Liver (tissue), 9 donors: ENCODE measurements around the genes MACC1 and CCDC126.

- PRO-cap, 5 experiments = no peak in any of the 5 experiments
- RAMPAGE, long total RNA, 2 experiments = no peak in any of the 2 experiments
- RRBS = no CpG with 5 or more reads among the region's 3 CpGs
These were observed 304.9 kb downstream of the TWIST1 start for GRCh38 chr7:18812532-18812849.

DNA sequence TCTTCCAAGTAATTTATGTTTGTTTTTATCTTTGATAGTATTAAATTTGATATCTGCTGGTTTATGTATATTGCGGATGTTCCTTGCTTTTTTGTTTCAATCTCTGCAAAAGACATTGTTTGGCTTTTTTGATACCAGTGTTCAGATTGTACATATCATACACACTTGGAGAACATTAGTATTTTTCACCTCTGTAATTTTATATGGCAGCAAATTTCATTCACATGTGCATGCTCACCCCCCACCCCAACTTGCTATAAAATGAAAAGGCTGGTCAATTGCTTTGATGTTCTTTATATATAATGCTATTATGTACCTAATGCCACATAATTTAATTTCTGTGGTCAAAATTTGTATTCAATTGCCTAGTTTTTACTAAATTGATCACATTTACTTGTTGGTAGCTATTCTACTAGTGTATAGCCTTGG is 303.1 kb downstream of the TWIST1 start:
- PRO-cap, 5 experiments = no peak in any of the 5 experiments
- RAMPAGE, long total RNA, 2 experiments = no peak in any of the 2 experiments
- RRBS = no CpG with 5 or more reads among the region's 1 CpG

DNA sequence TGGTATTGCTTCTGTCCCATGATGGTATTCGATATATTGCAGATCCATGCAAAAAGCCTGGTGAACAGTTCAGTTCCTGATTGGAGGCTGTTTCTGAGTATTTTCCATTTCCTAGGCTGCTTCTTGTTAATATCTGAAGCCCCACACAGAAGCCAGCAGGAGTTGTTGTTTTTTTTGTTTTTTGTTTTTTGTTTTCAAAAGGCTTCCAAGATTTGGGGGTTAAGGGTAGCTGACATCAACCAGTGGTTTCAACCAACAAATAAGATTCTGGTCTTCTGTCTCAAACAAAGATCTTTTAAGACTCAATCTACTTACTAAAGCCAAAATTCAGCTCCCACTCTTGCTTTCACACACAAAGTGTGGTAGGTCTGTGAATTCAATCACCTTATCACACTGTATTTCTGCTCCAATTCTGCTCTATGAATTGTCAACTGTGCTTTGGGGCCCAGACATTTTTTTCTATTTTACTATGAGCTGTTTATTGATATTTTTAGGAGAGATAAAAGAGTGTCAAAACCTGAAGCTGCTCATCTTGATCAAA is 37.6 kb downstream of the MACC1 start:
- PRO-cap, 5 experiments = no peak in any of the 5 experiments
- RAMPAGE, long total RNA, 2 experiments = no peak in any of the 2 experiments
- RRBS = no CpG with 5 or more reads among the region's 1 CpG

- PRO-cap, 5 experiments = peak in 4 of 5 experiments; most common plus-strand start chr7:20217577 (in 3); most common minus-strand start chr7:20217384 (in 2)
- RAMPAGE, long total RNA, 2 experiments = start-site peak on the plus strand in 1 of 2 experiments, at chr7:20217564-20217577 at its widest, 6 reads per replicate
- RRBS = no CpG with 5 or more reads among the region's 6 CpGs
These were observed at the start of gene MACC1 for GRCh38 chr7:20217160-20218032. Gene MACC1, minus strand, starts transcription at chr7:20217384.

DNA sequence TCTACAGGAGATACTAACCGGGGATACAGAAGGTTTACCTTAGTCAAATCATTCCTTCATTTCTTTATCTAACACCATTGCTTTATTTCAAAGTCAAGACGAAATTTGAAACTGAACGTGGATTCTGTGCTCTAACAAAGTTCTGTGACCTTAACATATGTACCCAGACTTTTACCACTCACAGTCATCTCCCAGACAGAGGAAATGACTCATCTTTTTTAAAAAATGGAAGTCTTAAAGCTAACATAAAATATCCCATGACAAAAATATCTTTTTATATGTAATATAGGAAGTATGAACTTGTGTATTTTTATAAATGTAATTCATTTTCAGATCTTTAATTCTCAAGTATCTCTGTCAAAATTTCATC is 29.1 kb upstream of the ITGB8 start:
- PRO-cap, 5 experiments = no peak in any of the 5 experiments
- RAMPAGE, long total RNA, 2 experiments = no peak in any of the 2 experiments
- RRBS = no CpG with 5 or more reads among the region's 3 CpGs

GRCh38 chr7:20331592-20332369 is 1.1 kb downstream of the ITGB8 start:
- PRO-cap, 5 experiments = no peak in any of the 5 experiments
- RAMPAGE, long total RNA, 2 experiments = no peak in any of the 2 experiments
- RRBS = 2% methylated on average over 26 of the region's 49 CpGs

DNA sequence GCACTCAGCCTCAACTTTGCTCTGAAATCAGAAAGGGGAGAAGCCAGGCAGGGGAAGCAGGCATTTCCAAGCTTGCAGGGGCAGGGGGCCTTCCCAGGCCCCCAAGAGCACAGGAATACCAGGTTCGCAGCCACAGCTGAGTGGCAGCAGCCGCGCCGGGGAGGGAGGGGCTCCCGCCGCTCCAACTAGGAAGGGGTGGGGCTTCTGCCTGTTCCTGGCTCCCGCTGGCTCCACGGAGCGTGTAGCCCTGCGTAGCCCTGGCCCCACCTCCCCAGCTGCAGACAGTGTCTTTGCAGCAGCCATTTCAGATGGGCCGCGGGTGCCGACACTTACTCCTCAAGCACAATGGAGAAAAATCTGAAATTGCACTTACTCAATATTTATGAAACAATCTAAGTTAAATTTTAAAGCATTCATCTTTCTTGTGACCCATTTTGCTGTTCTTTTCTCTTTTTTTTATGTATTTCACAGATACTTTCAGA is 54.9 kb upstream of the ABCB5 start:
- PRO-cap, 5 experiments = no peak in any of the 5 experiments
- RAMPAGE, long total RNA, 2 experiments = no peak in any of the 2 experiments
- RRBS = no CpG with 5 or more reads among the region's 13 CpGs

GRCh38 chr7:20777089-20778064 is 9.3 kb downstream of the SP8 start:
- PRO-cap, 5 experiments = no peak in any of the 5 experiments
- RAMPAGE, long total RNA, 2 experiments = no peak in any of the 2 experiments
- RRBS = 1% methylated on average over 13 of the region's 36 CpGs

- PRO-cap, 5 experiments = peak in 3 of 5 experiments; most common minus-strand start chr7:20798401 (in 3)
- RAMPAGE, long total RNA, 2 experiments = no peak in any of the 2 experiments
- RRBS = 3% methylated on average over 20 of the region's 115 CpGs
These were observed 11.3 kb upstream of the SP8 start for GRCh38 chr7:20797643-20798756.

GRCh38 chr7:22359206-22359898 is 2.4 kb upstream of the RAPGEF5 start:
- PRO-cap, 5 experiments = peak in 5 of 5 experiments; most common plus-strand start chr7:22359598 (in 2); most common minus-strand start chr7:22359494 (in 2)
- RAMPAGE, long total RNA, 2 experiments = no peak in any of the 2 experiments
- RRBS = no CpG with 5 or more reads among the region's 6 CpGs

DNA sequence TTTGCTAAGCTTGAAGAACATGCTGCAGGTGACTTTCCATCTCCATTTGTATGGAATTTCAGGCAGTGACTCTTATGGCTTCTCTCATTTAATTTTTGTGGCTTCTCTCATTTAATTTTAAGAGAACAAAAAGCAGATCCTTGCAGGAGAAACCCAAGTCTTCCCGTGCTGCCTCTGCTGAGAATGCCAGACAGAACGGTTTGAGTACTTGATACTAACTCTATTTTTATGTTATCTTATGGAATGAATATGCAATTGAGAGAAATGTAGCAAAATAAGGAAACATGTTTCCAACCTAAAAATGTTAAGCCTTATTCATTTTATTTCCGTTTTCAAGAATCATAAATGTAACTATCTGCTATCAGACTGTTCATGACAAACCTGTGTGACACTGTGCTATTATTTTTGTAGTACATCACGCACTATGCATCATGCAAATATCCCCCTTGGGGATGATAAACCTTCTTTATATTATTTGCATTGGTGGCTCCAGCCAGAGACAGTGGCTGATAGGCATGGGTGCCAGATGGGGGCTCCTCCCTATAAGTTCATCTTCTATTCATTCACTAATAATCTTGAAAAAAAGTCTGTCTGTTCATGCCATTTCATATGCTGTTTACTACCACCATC is 6.9 kb upstream of the RAPGEF5 start:
- PRO-cap, 5 experiments = no peak in any of the 5 experiments
- RAMPAGE, long total RNA, 2 experiments = no peak in any of the 2 experiments
- RRBS = no CpG with 5 or more reads among the region's 4 CpGs

DNA sequence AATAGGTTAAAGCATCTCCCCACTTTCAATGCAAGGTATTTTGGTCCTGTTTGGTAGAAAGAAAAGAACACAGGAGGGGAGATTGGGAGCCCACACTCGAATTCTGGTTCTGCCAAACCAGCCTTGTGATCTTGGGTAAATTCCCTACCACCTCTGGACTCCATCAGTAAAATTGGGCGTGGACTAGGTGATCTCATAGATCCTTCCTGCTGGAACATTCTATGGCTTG is 1.0 kb downstream of the IL6 start:
- PRO-cap, 5 experiments = no peak in any of the 5 experiments
- RAMPAGE, long total RNA, 2 experiments = no peak in any of the 2 experiments
- RRBS = no CpG with 5 or more reads among the region's 2 CpGs

GRCh38 chr7:22731127-22731627 is 4.2 kb downstream of the IL6 start:
- PRO-cap, 5 experiments = no peak in any of the 5 experiments
- RAMPAGE, long total RNA, 2 experiments = no peak in any of the 2 experiments
- RRBS = no CpG with 5 or more reads among the region's 4 CpGs

DNA sequence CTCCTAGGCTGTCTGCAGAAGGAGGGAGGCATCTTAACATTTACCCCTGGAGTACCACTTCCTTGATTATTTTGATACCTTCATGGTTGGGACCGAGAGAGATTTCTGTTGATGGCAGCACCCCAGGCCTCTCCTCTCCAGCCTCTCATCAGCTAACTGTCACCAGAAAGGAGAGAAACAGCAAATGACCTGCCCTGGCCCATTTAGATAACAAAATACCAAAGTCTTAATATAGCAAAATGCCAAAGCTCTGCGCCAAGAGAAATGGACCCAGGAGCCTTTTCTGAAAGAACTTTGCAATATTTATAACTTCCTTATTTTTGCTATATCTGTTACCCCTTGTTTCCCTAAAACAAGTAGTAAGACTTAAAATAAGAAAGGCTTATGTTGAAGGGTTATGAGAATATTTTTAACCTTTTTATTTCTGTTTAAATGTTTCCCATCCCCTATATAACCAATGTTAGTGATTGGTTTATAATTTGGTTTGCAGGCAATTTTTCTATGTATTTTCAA is 29.9 kb upstream of the KLHL7 start:
- PRO-cap, 5 experiments = no peak in any of the 5 experiments
- RAMPAGE, long total RNA, 2 experiments = no peak in any of the 2 experiments
- RRBS = no CpG with 5 or more reads among the region's 2 CpGs

- PRO-cap, 5 experiments = no peak in any of the 5 experiments
- RAMPAGE, long total RNA, 2 experiments = no peak in any of the 2 experiments
- RRBS = 4% methylated on average over 23 of the region's 60 CpGs
These were observed 1.1 kb downstream of the IGF2BP3 start for GRCh38 chr7:23469178-23469686.

DNA sequence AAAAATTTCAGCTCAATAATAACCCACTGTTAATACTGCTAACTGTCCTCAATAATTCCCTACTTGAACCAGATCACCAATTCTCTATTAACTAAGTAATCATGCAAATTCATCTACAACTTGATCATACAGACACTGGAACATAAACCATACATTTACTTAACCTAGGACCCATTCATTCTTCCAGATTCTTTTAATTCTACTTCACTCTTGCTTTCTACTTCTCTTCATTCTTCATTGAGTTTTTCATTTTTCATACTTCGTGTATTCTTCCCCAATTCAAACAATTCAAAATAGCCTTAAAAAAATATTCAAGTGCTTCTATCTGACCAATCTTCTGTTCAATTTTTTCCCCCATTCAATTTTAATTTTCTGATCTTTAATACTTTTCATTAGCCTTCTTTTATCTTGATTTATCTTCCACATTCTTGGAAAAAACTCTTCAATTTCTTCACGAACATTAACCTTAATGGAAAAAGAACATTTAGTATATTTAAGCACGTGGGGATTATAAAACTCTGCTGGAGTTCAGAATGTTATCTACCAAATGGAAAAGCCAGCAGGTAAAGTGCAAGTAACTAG is 9.7 kb downstream of the TRA2A start:
- PRO-cap, 5 experiments = no peak in any of the 5 experiments
- RAMPAGE, long total RNA, 2 experiments = no peak in any of the 2 experiments
- RRBS = no CpG with 5 or more reads among the region's 3 CpGs

GRCh38 chr7:23596974-23598314 is at the start of gene CCDC126:
Gene CCDC126, plus strand, starts transcription at chr7:23597382.
- PRO-cap, 5 experiments = peak in 5 of 5 experiments; most common plus-strand start chr7:23597399 (in 5); most common minus-strand start chr7:23597660 (in 3)
- RAMPAGE, long total RNA, 2 experiments = start-site peak on the plus strand in 1 of 2 experiments, at chr7:23597376-23597387 at its widest, 79 reads per replicate
- RRBS = 1% methylated on average over 35 of the region's 102 CpGs

DNA sequence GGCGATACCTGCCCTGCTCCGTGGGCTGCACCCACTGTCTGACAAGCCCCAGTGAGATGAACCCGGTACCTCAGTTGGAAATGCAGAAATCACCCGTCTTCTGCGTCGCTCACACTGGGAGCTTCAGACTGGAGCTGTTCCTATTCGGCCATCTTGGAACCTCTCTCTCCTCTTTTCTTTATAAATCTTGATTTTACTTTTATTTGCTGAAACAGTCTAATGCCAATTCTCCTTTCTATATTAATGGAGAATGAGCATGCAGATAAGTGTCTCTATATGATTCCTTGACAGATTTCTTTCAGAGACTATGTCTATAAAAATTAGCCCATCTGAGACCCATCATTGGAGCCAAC is 13.0 kb downstream of the STK31 start:
- PRO-cap, 5 experiments = no peak in any of the 5 experiments
- RAMPAGE, long total RNA, 2 experiments = no peak in any of the 2 experiments
- RRBS = no CpG with 5 or more reads among the region's 7 CpGs

DNA sequence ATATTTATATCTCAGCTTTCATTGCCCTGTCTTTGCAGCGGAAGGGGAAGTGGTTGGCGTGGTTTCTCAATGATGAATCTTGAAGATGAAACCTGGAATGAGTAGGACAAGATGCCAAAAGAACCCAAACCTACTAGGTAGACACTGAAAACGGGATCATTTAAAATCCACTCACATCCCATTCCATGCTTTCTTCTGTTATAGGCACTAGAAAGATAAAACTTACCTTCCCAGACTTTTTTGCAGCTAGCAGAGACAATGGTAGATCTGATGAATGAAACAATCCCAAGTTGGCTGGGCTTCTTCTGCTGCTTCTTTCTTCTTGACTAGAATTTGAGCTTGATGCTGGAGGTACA is 28.7 kb upstream of the NPY start:
- PRO-cap, 5 experiments = no peak in any of the 5 experiments
- RAMPAGE, long total RNA, 2 experiments = no peak in any of the 2 experiments
- RRBS = no CpG with 5 or more reads among the region's 3 CpGs

DNA sequence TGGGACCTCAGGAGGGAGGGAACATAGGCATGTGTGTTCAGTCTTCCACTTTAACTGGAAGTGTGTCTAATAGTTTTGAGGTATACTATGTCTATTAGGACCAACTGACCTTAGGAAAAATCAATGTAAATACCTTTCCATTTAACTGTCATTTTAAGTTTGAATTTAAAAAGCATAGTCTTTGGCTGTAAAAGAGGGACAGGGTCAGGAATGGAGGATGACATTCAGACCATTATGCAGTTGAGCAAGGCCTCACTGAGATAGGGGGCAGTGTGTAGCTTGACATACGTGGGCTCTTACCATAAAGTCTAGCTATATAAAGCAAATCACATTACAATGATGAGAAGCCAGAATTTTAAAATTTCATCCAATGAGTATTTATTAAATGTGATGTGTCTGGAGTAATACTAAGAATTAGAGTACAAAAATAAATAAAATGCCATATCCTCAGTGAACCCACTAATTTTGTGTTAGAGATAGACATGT is 17.9 kb downstream of the PALS2 start:
- PRO-cap, 5 experiments = no peak in any of the 5 experiments
- RAMPAGE, long total RNA, 2 experiments = no peak in any of the 2 experiments
- RRBS = no CpG with 5 or more reads among the region's 1 CpG